Measurements from ENCODE around the gene GPR85.

- PRO-cap, 3 experiments, result no peak in any of the 3 experiments
- RAMPAGE, long total RNA, 2 experiments, result no peak in any of the 2 experiments
- RRBS, result no CpG with 5 or more reads among the region's 7 CpGs
These were observed 55.8 kb downstream of the DOCK4 start for GRCh38 chr7:112150188-112151061.

- PRO-cap, 3 experiments, result no peak in any of the 3 experiments
- RAMPAGE, long total RNA, 2 experiments, result no peak in any of the 2 experiments
- RRBS, result no CpG with 5 or more reads among the region's 13 CpGs
These were observed 46.9 kb downstream of the DOCK4 start for GRCh38 chr7:112159032-112160041.

DNA sequence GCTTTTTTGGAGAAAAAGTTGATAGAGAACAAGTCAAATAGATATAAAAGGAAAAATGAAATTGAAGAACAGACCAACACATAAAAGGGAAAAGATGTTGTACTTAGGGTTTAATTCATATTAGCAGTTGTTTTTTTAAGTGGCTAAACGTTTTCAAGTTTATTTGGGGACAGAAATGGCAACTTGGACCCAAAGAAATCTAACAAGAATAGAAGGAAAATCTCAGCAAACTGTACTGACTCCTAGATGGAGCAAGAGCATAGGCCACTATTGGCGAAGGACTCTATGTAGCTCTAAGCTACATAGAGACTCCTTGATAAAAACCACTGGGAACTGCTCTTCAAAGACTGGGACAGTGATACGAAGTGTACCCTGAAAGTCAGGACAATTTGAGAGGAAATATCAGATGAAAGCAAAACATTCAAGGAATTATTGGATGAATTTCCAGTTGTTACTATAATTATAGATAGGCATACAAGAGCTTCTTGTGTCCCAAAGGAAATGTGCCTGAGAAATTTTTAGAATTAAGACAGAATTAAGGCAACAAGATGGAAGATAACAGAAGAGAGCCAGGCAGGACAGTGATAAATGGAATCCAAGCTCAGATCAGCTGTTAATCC is 103.9 kb upstream of the IFRD1 start:
- PRO-cap, 3 experiments, result no peak in any of the 3 experiments
- RAMPAGE, long total RNA, 2 experiments, result no peak in any of the 2 experiments
- RRBS, result no CpG with 5 or more reads among the region's 3 CpGs

DNA sequence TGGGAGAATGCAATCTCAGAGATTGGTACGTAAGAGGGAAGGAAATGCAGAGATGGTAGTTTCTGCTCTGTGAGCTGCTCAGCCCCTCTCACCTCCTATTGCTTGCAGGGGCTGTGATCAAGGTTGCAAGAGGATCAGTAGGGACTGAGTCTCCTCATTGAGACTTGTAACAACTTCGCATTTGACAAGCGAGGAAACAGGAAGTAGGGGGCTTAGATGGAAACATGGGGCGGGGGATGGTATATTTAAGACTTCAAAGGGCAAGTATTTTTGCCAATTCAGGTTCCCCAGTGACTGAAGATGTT is 28.3 kb upstream of the IFRD1 start:
- PRO-cap, 3 experiments, result no peak in any of the 3 experiments
- RAMPAGE, long total RNA, 2 experiments, result no peak in any of the 2 experiments
- RRBS, result no CpG with 5 or more reads among the region's 4 CpGs

GRCh38 chr7:112449363-112449825 is 866 bp upstream of the IFRD1 start:
- PRO-cap, 3 experiments, result no peak in any of the 3 experiments
- RAMPAGE, long total RNA, 2 experiments, result no peak in any of the 2 experiments
- RRBS, result no CpG with 5 or more reads among the region's 7 CpGs

DNA sequence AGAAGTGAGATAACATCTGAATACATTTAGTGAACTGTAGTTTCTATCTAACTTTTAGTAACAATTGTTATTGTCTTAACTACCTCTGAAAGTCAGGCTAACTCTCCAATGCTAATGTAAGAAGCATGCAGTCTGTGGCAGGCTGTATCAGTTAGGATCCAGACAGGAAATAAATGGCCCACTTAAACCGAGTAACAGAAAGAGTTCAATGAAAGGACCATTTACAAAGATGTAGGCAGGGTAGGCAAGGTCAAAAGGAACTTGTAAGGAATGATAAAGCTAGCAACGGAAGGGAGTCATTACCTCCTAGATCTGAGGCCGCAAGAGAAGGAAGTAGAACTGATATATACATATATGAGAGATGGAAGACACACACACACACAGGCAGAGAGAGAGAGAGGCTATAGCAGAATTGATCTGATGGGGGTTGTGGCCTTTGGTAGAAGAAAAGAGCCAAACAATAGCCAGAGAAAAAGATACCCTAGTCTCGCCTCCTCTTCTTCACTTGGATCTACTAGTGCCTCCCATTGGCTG is 91.1 kb downstream of the LSMEM1 start:
- PRO-cap, 3 experiments, result no peak in any of the 3 experiments
- RAMPAGE, long total RNA, 2 experiments, result no peak in any of the 2 experiments
- RRBS, result no CpG with 5 or more reads among the region's 4 CpGs

DNA sequence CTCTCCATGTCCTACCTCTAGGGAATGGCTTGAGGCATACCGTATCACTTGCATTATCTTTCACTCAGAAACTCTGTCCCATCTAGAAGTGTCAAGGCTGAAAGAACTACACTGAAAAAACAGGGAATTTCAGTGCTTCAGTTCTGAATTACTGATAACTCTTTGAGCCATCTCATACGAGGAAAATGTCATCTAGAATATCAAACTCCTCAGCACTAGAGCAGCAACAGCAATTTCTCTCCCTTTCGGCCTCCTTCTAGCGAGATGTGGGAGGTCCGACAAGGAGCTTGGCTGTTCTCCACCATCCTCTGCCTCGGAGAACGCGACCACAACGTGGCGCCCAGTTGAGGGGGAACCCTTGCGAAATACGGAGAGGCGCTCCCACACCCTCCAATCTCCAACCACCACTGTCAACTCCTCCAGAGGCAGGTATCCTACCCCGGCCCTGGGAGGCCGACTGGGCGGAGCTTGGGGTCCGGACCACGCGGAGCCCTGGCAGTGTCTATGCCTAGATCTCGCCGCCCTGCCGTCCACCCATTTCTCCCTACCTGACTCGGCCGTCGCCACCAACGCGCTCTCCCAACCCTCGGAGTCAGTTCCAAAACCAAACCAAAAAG is 473 bp downstream of the TMEM168 start:
- PRO-cap, 3 experiments, result peak in 3 of 3 experiments; most common plus-strand start position 498 of the sequence (in 3); most common minus-strand start position 315 of the sequence (in 2)
- RAMPAGE, long total RNA, 2 experiments, result start-site peak on the plus strand in 1 of 2 experiments, centred at position 504 of the sequence, 11 reads per replicate; start-site peak on the minus strand in 2 of 2 experiments, centred at positions 442 to 487 of the sequence, 23 to 25 reads per replicate
- RRBS, result no CpG with 5 or more reads among the region's 28 CpGs

DNA sequence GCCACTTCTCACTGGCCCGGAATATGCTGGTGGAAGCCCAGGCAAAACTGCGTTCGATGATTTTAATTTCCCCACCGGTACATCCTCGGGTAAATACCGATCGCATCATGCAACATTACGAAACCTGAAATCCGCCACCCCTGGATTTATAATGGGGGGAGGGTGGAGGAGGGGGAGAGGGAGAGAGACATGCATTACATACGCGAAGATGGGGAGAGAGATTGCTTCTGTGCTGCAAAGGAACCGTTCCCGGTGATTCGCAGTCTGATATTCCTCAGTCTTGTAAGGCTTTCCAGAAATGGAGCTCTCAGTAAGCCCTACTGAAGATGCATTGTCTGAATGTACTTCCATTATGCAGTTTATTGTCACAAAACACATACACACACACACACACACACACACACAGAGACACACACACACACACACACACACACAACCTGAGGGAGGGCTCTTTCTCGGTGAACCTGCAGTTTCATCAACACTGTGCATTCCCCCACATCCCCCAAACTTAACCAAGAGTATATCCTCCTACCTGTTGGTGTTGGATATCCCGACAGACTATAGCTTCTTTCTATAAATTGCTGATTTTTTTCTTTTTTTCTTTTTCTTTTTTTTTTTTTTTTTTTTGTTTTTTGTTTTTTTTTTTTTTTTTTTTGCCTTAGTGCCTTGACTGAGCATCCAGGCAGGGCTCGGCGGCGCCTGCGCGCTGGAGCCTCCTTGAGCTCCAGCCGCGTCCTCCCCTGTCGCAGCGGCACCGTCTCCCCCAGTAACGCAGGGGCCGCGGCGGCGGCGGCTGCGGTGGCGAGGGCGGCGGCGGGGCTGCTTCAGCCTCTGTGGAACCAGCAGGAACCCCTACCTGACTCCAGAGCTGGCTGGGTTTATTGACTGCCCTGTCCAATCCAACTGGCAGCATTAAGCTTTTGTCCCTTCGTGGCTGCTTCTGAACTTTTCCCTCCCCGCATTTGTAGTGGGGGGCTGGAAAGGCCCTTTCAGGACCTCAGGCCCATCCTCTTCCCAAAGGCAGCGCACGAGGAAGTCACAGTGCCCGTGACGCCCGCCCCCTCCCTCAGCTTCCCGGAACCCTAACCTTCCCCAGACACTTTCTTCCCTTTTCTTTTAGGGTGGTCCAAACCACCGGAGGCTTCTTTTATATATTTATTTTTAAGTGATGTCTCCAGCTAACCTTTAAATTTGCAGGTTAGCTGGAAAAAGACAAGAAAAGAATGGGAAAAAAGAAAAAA is at the start of gene GPR85:
Gene GPR85, minus strand, starts transcription at position 1,038 of the 1,241 bp plus-strand sequence.
- PRO-cap, 3 experiments, result peak in 3 of 3 experiments; most common plus-strand start position 766 of the sequence (in 2); most common minus-strand start position 737 of the sequence (in 1)
- RAMPAGE, long total RNA, 2 experiments, result start-site peak on the minus strand in 1 of 2 experiments, centred at positions 736 to 1,041 of the sequence, 5 reads per replicate
- RRBS, result 6% methylated on average over 1 of the region's 46 CpGs

GRCh38 chr7:114924018-114924363 is 2.1 kb downstream of the MDFIC start:
- PRO-cap, 3 experiments, result no peak in any of the 3 experiments
- RAMPAGE, long total RNA, 2 experiments, result no peak in any of the 2 experiments
- RRBS, result no CpG with 5 or more reads among the region's 2 CpGs

DNA sequence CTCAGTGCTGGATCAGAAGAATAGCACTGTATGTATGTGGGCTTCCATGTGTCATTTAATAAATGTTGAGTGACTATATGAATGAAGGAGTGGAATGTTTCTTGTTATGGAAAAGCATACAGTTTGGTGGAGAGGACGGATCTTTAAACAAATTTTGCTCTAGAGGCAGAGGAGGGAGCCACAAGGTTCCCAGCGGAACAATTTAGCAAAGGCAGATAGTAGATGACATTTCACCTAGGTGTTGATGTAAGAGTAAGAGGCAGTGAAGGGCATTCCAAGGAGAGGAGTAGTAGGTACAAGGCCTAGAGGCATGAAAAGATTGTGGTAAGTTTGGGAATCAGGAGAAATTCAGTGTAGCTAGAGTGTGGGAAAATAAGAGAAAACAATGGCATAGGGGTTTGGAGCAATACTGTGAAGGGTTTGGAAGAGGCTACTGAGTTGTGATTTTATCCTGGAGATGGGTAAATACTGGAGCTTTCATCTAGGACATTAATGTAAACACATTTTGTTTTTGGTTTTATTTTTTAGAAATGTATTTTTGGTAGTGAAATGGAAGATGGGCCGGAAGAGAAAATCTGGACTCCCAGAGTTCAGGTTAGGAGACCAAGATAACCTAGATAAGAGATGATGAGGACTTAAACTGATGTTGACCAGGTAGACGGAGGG is 43.1 kb downstream of the MDFIC start:
- PRO-cap, 3 experiments, result no peak in any of the 3 experiments
- RAMPAGE, long total RNA, 2 experiments, result no peak in any of the 2 experiments
- RRBS, result no CpG with 5 or more reads among the region's 4 CpGs

GRCh38 chr7:114979293-114979770 is 57.4 kb downstream of the MDFIC start:
- PRO-cap, 3 experiments, result no peak in any of the 3 experiments
- RAMPAGE, long total RNA, 2 experiments, result no peak in any of the 2 experiments
- RRBS, result no CpG with 5 or more reads among the region's 8 CpGs

DNA sequence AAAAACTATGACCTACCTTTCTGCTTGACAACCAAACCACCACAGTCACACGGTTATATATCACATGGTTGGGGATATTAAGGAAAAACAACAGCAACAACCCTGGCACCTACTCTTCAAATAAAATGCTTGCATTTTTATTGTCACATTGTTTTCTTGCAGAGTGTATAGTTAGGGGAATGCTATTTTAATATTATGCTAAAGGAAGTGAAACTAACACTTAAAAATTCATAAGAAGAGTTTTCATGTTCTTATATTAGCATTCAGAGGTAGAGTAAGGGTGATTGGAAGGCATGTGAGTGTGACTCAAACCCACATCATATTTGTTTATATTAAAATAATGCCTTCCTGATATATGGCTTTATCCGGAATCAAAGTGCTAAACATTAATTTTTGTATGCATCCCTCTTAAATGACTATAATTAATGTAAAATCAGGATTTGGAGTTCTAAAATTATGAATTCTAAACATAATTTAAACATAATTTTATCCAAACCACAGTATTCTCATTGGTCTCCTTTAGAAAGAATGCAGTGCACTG is 59.7 kb upstream of the TES start:
- PRO-cap, 3 experiments, result no peak in any of the 3 experiments
- RAMPAGE, long total RNA, 2 experiments, result no peak in any of the 2 experiments
- RRBS, result no CpG with 5 or more reads among the region's 2 CpGs

- PRO-cap, 3 experiments, result peak in 3 of 3 experiments; most common plus-strand start chr7:116211562 (in 2); most common minus-strand start chr7:116211464 (in 3)
- RAMPAGE, long total RNA, 2 experiments, result start-site peak on the minus strand in 2 of 2 experiments, at chr7:116211438-116211511 at its widest, 61 to 376 reads per replicate
- RRBS, result under 1% methylated on average over 3 of the region's 44 CpGs
These were observed 799 bp downstream of the TES start for GRCh38 chr7:116210818-116211858.

DNA sequence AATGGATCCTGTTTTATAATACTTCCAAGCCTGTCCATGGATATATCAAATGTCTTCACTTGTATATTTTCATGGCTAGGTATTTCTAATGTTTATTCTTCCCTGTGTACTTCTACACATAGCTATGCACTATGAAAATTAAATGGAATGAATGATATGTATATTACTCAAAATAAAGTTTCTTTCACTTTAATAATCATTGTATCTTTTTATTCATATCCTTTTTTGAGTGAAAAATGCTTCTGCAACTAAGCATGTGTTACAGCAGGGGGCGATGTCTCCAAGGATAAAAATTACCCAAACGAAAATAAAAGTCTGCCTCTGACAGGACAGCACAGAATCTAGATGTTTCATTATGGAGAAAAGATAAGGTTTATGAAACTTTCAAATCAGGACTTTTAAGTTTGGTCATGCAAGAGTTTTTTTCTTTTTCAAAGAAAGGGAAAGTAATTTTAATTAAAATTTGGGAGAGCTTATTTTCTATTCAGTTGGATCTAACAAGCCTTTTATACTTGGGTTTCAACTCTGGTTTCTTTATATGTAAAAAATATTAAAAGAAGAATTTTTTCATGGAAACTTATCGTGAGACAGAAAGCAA is 48.4 kb downstream of the TES start:
- PRO-cap, 3 experiments, result no peak in any of the 3 experiments
- RAMPAGE, long total RNA, 2 experiments, result no peak in any of the 2 experiments
- RRBS, result no CpG with 5 or more reads among the region's 3 CpGs

DNA sequence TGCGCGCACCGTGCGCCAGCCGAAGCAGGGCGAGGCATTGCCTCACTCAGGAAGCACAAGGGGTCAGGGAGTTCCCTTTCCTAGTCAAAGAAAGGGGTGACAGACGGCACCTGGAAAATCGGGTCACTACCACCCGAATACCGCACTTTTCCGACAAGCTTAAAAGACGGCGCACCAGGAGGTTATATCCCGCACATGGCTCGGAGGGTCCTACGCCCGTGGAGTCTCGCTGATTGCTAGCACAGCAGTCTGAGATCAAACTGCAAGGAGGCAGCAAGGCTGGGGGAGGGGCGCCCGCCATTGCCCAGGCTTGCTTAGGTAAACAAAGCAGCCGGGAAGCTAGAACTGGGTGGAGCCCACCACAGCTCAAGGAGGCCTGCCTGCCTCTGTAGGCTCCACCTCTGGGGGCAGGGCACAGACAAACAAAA is 90.5 kb upstream of the CAV2 start:
- PRO-cap, 3 experiments, result no peak in any of the 3 experiments
- RAMPAGE, long total RNA, 2 experiments, result no peak in any of the 2 experiments
- RRBS, result no CpG with 5 or more reads among the region's 21 CpGs

- PRO-cap, 3 experiments, result no peak in any of the 3 experiments
- RAMPAGE, long total RNA, 2 experiments, result no peak in any of the 2 experiments
- RRBS, result no CpG with 5 or more reads among the region's 4 CpGs
These were observed 4.3 kb downstream of the CAV2 start for GRCh38 chr7:116503748-116504240.

GRCh38 chr7:116525400-116525803 is 566 bp downstream of the CAV1 start:
- PRO-cap, 3 experiments, result peak in 2 of 3 experiments; most common plus-strand start chr7:116525510 (in 2)
- RAMPAGE, long total RNA, 2 experiments, result no peak in any of the 2 experiments
- RRBS, result 2% methylated on average over 4 of the region's 28 CpGs

DNA sequence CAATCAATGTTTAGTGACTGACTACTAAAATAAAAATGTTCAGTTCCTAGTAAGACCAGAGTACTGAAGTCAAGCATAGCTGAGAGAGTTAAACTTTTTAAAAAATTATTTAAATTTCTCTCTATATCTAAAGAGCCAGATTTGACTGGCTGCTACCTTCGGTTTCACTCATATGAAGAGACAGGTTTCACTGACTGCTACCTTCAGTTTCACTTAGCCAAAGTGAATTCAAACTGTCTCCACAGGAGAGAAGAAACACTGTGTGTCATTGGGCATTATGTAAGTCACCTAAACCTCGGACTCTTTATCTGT is 41.7 kb upstream of the MET start:
- PRO-cap, 3 experiments, result no peak in any of the 3 experiments
- RAMPAGE, long total RNA, 2 experiments, result no peak in any of the 2 experiments
- RRBS, result no CpG with 5 or more reads among the region's 2 CpGs

- PRO-cap, 3 experiments, result no peak in any of the 3 experiments
- RAMPAGE, long total RNA, 2 experiments, result no peak in any of the 2 experiments
- RRBS, result no CpG with 5 or more reads among the region's 7 CpGs
These were observed 82.4 kb downstream of the MET start for GRCh38 chr7:116754269-116754904.

DNA sequence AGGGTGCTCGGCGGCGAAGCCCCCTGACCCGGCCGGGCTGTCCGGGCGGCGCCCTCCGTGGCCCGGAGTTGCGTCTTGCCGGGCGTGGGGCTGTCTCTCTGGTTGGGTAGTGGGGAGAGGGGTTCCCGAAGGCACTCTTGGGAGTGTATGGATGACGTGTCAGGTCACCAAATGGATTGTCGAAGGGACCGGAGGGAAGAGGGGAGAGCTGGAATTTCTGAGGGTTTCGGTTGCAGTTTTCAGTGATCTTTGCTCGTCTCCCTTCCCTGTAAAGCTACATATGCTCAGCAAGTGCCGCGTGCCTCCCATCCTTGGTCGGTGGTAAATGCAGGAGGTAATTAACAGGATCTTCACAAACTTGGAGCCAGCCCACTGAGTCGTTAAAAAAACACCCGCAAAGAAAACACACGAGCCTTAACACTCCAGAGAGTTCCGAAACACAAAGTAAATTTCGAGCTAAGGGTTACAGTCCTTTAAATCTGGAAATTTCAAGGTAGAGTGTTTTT is 939 bp downstream of the ST7 start:
- PRO-cap, 3 experiments, result peak in 3 of 3 experiments; most common plus-strand start position 308 of the sequence (in 3); most common minus-strand start position 111 of the sequence (in 3)
- RAMPAGE, long total RNA, 2 experiments, result no peak in any of the 2 experiments
- RRBS, result 0% methylated on average over 5 of the region's 27 CpGs